ENCODE data around the genes WNT3A and IBA57.

DNA sequence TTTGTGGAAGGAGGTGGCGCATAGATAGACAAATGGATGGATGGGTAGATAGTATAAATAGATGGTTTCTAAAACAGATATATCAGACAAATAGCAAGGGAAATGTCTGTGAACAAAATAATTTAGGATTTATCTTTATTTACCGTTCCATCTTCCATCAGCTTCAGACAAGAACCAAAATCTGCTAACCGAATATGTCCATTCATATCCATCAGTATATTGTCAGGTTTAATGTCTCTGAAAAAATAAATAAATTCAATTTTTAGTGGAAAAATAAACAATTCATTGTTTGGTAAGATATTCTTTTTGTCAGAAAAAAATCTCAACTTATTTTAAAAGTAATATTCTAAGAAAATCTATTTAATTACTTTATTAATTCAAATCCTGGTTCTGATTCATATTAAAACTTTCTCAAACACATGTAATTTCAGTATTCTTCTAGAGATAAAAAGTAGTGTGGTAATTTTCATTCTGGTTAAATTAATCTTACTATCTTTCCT, 157.8 kb downstream of the CDC42BPA start:
- RRBS, result no CpG with 5 or more reads among the region's 3 CpGs

DNA sequence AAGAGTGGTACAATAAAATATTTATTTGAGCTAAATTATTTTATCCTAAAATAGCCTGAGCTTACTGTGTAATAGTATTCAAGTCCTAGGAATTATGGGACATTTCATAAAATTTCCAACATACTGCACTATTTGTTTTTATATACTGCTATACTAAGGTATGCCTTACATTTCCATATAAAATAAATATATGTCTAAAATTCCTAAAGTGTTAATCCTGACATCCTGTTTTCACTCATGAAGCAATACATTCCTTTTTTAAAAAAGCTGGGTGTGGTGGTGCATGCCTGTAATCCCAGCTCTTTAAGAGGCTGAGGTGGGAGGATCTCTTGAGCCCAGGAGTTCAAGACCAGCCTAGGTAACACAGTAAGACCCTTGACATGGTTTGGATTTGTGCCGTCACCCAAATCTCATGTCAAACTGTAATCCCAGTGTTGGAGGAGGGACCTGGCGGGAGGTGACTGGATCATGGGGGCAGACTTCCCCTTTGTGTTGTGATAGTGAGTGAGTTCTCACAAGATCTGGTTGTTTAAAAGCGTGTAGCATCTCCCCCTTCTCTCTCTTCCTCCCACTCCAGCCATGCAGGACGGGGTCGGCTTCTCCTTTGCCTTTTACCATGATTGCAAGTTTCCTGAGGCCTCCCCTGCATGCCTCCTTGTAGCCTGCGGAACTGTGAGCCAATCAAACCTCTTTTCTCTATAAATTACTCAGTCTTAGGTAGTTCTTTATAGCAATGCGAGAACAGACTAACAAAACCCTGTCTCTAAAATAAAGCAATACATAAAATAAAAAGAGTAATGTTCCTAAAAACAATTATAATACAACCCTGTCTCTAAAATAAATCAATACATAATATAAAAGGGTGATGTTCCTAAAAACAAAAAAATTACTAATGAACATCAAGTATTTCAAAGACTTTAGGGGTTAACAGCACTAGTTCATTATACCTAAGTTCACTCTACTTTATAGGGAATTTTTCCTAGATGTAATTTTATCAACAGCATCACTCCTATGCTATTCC, 5.7 kb downstream of the CDC42BPA start:
- RRBS, result no CpG with 5 or more reads among the region's 7 CpGs

DNA sequence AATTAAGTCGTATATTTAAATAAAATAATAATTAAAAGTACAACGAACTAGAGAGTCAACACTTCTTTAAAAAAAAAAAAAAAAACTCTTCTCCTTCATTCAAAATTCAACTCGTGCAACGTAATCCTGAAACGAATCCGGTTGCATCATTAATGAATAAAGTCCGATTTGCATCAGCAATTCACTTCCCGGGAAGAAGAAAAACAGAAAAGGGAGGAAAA, 938 bp downstream of the CDC42BPA start:
- RRBS, result no CpG with 5 or more reads among the region's 8 CpGs

- RRBS, result no CpG with 5 or more reads among the region's 4 CpGs
Observed at GRCh38 chr1:227320504-227320928, 2.2 kb upstream of the CDC42BPA start.

DNA sequence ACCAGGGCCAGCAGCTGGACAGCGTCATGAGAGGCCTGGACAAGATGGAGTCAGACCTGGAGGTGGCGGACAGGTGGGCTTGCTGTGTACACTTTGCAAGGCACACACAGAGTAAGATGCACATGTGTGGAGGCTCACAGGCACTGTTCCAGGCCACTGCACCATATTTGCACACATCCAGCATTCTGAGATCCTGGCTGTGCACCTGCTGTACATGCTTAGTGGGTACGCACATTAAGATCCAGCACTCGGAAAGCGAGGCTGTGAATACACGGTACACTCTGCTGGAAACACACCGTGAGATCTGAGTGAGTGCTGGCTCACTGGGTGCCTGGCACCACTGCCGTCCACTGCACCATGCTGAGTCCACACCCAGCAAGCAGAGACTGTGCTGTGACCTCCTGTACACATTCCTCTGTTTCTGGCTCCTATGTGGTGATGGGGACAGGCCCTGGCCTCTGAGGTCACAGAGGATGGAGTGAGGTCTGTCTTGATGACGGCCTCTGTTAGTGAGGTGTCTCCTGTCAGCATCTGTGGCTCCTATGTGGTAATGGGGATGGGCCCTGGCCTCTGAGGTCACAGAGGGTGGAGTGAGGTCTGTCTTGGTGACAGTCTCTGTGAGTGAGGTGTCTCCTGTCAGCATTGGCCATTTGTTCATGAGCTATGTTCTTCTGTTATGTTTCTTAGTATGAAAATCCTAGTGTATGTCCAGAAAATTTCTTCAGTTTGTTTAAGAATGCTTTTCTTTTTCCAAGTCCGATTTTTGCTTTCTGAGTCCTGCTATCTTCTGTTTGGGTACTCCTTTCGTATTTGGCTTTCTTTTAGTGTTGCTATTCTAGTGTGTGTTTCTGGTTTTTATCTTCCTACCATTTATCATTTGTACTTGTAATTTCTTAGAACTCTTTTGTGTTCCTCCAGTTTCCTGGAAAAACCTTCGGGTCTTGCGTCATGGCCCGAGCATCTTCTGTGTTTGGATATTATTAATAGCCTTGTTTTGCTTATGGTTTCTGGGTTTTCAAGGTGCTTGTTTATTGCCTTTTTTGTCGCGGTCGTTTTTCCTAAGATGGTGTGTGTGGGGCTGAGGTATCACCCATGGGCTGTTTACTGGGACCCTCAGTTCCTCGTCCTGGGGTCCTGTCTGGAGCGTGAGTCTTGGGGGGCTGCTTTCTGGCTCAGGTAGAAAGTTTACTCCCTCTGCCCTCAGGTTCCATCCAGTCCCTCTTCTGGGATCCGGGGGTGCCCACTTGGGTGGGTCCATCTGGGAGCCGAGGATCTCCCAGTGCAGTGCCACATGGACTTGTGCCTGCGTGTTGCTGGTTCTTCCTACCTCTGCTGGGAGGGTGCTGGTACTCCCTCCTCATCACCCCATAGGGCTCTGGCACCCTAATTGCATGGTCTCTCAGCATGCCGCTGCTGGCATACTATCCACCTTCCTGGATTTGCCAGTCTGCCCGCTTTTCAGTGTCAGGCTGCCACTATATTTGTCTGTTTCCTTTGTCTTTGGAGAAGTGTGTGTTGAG, 13.5 kb downstream of the SNAP47 start:
- RRBS, result no CpG with 5 or more reads among the region's 24 CpGs

- RRBS, result no CpG with 5 or more reads among the region's 25 CpGs
Observed at GRCh38 chr1:227765865-227766877, 30.9 kb downstream of the SNAP47 start.

DNA sequence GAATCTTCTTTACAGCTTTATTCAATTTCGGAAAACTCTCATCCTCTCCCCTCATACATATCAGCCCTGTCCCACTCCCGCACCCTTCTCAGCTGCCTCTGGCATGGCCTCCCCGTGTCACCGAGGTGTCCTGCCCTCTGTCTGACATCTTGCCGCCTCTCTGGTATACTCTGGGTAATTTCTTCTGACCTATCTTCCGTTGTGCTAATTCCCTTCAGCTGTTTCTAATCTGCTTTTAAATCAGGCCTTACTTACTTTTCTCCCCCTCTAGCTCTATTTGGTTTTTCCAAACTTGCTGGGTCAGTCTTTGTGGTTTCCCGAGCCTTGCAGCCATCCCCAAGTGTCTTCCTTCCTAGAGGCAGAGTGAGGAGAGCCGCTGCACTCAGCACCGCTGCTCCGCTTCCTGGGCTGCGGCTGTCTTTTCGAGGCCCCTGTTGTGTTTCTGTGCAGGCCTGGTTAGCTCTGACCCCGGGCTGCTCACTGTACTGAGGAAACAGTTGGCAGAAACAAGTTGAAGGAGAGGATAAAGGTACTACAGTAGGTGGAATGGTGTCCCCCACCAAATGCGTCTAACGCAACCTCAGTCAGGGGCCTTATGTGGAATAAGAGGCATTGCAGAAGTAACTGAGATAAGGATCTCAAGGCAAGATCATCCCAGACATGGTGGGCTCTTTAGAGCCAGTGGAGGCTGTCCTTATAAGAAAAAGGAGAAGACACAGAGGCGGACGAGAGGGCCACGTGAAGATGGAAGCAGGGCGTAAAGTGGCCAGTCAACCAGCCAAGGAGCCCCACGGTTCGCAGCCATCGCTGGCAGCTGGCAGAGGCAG, 10.7 kb downstream of the WNT9A start:
- RRBS, result no CpG with 5 or more reads among the region's 22 CpGs

GRCh38 chr1:228001762-228002115, 5.1 kb upstream of the WNT3A start:
- RRBS, result no CpG with 5 or more reads among the region's 7 CpGs

GRCh38 chr1:228006765-228007829, at the start of gene WNT3A:
Gene WNT3A, plus strand, starts transcription at chr1:228006998.
- RRBS, result 3% methylated on average over 20 of the region's 127 CpGs

GRCh38 chr1:228105807-228106219, 2.7 kb upstream of the C1orf35 start:
- RRBS, result no CpG with 5 or more reads among the region's 4 CpGs

DNA sequence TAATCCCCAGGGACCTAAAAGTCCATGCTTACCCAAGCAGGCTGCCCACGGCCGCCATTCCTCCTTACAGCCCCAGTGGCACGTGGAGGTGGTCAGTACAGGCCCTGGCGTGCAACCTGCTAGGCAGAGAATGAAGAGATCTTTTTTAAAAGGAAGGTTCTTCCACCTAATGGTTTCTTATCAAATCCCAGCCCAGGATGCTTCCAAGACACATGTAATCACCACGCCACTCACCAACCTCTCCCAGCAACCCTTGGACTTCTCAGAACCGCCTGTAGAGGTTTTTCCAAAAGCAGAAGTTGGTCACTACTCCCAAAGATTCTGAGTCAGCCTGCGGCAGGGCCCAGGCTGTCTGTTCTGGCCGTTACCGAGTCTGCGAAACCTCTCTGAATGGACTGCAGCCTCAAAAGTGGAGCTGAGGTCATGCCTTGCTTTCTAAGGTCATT, 873 bp downstream of the MRPL55 start:
- RRBS, result no CpG with 5 or more reads among the region's 10 CpGs

DNA sequence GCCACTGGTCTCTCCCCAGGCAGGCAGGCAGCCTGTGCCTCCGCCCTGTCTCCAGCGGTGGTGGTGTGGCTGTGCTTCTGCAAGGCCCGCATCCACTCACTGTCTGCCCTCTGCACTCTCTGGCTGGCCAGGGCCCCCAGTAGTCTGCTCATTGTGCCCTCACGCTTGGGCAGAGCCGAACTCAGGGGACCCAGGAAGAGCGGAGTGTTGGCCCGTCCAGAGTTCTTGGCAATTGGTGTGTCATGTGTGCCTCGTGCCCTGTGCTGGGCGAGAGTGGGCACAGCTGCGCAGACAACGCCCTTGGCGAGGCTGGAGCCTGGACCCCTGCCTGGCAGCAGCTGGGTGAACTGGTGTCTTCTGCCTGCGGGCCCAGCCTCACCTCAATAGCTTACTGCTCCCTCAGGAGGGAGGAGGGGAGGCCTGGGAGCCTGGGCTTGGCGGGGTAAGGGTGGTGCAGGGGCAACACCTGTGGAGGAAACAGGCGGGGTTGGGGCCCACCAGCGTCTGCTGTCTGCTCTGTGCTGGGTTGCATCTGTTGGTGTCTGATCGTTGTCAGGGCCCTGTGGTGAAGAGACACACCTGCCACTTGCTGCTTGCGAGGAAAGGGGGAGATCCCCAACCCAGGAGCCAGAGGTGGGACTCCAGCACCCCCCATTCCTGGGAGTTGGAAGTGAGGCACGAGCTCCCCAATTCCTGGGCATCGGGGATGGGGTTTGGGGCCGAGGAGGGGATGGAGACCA, 2.2 kb downstream of the GUK1 start:
- RRBS, result no CpG with 5 or more reads among the region's 21 CpGs

DNA sequence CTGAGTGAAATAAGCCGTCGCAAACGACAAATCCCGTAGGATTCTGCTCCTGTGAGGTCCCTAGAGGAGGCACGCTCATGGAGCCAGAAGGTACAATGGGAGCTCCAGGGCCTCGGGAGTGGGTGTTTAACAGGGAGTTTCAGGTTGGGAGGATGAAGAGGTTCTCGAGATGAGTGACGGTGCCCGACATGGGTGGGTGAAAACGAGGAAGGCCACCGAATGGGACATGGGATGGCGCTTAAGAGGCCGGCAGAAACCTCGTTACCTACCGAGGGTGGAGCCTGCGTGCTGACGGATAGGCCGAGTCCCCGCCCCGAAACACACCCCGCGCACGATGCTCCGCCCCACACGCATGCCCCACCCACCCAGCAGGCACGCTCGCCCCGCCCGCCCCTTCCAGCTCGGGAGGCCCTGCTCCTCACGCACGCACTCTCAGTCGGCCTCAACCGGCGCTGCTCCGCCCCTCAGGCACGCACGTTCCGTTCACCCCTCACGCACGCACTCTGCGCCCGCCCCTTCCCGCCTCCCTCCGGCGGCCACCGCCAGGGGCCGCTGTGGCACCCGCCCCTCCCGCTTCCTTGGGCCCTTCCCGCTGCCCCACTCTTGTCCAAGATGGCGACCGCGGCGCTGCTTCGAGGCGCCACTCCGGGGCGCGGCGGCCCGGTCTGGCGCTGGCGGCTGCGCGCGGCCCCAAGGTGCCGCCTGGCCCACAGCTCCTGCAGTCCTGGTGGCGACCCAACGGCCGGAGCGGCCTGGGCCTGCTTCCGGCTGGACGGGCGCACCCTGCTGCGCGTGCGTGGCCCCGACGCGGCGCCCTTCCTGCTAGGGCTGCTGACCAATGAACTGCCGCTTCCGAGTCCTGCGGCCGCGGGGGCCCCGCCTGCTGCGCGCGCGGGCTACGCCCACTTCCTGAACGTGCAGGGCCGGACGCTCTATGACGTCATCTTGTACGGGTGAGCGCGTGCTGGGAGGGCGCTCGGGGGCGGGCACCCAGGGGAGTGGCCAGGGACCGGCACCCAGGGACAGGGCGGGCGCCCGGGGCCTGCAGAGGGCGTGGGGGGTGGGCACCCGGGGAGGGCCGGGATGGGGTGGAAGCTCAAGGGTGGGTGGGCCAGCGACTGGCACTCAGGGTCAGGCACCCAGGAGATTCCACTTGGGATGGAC, at the start of gene IBA57:
Gene IBA57 (plus strand): TSS at position 600 of the 1,164 bp plus-strand sequence.
- RRBS, result 2% methylated on average over 28 of the region's 111 CpGs

DNA sequence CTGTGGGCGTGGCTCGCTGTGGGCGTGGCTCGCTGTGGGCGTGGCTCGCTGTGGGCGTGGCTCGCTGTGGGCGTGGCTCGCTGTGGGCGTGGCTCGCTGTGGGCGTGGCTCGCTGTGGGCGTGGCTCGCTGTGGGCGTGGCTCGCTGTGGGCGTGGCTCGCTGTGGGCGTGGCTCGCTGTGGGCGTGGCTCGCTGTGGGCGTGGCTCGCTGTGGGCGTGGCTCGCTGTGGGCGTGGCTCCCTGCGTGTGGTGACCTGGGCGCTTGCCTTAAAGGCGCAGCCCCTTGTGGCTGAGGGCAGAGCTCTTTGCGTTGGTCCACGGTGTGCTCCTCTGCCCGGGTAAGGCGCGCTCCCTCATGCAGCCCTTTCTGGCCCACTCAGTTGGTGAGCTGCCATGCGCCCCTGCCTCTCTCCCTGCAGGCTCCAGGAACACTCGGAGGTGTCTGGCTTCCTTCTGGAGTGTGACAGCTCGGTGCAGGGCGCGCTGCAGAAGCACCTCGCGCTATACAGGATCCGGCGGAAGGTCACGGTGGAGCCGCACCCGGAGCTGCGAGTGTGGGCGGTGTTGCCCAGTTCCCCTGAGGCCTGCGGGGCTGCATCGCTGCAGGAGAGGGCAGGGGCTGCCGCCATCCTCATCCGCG, 8.8 kb downstream of the IBA57 start:
- RRBS, result no CpG with 5 or more reads among the region's 56 CpGs

GRCh38 chr1:228245126-228245953, 37.5 kb downstream of the OBSCN start:
- RRBS, result no CpG with 5 or more reads among the region's 11 CpGs

- RRBS, result 3% methylated on average over 16 of the region's 62 CpGs
Observed at GRCh38 chr1:228275715-228276465, 68.0 kb downstream of the OBSCN start.

GRCh38 chr1:228458238-228458442, 237 bp downstream of the H2BC26 start:
- RRBS, result no CpG with 5 or more reads among the region's 18 CpGs

GRCh38 chr1:228459164-228459726, 1.3 kb downstream of the H2BC26 start:
- RRBS, result 1% methylated on average over 9 of the region's 29 CpGs

GRCh38 chr1:228464560-228464779, 6.6 kb downstream of the H2BC26 start:
- RRBS, result 3% methylated on average over 11 of the region's 19 CpGs